H7 (cell line): ENCODE data around the genes FLRT3, KIF16B and DZANK1.

DNA sequence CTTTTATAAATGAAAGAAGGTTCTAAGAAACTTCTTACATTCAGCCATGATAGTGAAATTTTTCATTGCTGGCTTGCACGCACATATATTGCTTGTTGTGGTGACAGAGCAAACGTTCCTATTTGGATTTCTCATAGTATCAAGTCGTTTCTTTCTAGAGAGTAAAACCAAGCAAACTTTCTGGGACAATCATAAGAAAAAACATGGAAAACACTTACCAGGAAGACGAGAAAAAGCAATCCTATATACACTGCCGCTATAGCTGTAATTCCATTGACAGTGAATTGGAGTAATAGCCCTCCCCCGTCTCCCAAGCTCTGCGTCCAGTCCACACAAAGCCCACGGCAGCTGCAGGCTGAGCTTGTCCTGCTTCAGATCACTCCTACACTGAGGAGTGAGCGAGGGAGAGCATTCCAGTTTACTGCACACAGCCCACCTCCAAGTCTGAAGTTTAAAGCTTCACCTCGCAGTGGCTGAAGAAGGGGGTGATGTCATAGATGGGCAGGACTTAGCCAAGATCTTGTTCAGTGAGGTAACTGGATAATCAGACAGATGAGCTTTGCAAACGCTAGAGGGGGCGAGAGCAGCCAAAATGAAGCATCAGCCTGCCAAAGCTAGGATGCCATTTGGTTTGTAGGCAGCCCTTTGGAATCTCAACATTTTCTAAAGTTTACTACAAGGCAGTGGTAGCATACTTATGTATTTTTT lies at the start of gene FLRT3:
TSS of gene FLRT3 (minus strand) at position 427 of the 708 bp plus-strand sequence.
- RAMPAGE, long total RNA = start-site peak on the minus strand centred at position 418 of the sequence, 58 bp wide, 24 reads

GRCh38 chr20:15196546-15197215 lies 859.3 kb upstream of the FLRT3 start:
- RAMPAGE, long total RNA = no peak

DNA sequence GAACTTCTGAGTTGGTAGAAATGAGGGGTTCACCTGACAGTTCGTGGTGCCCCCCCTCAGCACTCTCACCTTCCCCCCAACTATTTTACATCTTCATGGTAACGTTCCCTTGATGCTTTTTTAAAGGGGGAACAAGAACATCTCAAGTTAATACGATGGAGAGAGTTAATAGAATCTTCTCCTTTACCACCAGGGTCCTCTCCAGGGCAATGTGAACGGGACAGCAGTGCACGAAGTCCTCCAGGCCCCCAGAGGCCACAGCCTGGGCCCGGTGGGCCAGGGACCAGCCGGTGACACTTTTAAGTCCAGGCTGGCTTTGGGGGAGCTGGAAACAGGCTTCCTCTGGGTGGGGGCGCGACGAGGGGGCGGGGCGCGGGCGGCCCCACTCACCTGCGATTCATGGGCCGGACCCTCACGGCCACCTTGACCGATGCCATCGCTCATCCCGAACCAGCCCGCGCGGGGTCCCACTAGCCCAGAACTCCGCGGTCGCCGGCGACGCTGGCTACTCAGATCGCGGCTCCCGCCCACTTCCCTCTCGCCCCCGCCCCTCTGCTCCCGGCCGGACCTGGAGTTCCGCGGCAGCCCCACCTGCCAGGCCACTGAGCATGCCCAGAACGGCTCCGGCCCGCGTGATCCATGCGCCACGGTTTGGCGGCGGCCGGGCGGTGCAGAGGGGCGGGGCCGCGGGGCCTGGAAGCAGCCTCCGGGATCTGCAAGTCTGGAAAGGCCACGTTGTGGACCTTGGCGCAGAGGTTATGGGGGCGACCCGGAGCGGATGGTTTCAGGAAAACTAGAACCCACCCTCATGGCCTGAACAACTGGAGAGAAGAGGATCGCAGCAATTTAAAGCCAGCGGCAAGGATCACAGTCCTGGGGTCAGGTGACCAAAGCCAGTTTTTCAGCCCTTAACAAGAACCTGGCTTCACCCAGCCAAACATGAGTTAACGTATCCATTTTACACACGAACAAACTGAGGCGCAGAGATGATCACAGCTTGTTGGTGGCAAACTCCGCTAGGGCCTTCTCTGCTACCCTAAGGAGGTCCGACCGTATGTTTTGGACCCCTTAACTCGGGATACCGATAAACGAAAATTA lies at the start of gene KIF16B:
TSS of gene KIF16B (minus strand) at position 610 of the 1,098 bp plus-strand sequence.
- RAMPAGE, long total RNA = start-site peak on the minus strand centred at position 505 of the sequence, 68 bp wide, 95 reads

DNA sequence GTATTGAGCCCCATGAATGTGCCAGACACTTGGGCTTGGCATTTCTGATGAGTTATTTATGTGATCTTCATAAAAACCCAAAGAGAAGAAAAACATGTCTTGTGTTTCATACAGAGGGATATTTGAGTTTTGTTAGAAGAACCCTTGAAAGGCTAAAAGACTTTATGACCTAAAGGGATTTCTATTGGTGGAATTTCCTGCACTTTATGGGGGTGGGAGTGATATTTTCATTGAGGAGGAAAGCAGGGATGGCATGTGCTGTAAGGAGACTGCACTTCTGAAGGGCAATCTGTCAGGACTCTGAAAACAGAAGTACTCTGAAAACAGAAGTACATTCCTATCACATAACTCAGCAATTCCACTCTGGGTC lies 150.1 kb downstream of the OTOR start:
- RAMPAGE, long total RNA = no peak

GRCh38 chr20:17431442-17431927 lies 99.7 kb downstream of the BFSP1 start:
- RAMPAGE, long total RNA = no peak

DNA sequence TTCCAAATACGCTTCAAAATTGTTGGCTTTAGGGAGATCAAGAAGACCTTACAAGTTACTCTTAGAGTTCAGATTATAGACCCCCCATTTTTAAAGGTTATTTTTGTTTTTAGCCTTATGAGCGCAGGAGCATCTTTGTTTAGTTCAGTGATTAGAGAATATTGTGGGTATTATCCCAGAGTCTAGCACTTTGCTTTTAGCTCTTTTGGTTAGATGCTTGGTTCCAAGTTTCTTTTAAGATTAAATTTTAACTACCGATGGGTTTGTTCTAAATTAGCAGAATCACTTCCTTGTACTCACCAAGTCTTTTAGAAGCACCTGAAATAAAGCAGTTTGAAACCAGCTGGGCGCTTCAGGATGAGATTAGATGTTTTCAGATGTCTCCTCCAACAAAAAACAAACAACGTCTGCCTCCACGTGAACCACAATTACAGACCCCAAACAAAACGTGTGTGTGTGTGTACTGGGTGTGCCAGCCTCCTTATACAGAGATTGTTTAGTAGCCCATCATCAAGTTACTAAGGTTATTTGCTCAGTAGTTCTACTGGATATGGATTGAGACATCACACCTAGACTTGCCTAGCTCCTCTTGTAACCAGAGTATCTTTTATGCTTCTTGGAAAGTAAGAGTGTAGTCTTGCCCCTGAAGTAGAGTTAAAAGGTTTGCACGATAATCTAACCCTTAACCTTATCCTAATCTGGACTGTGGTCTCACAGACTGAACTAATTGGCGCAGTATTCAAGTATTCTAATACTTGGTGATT lies 2.2 kb downstream of the DSTN start:
- RAMPAGE, long total RNA = no peak

DNA sequence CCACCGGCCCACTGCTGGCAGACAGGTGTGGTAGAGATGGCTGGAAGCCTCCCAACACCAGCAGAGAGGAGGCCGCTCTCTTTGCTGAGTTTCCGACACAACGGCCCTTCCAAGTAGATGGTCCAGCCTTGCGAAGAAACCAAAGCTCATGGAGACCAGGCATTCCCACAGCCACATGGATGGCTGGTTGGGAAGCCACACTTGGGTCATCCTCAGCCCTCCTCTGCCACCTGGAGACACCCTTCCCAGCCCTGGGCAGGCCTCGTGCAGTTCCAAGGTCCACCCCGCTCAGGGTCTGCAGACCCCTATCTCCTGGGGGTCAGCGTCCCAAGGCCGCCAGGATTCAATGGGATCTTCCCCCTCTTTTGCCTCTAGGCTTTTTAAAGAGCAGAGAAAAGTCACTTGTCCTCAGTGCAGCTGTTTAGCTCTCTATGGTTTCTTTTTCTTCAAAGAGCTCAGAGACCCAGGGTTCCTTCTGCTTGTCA lies 43.8 kb downstream of the RRBP1 start:
- RAMPAGE, long total RNA = no peak

DNA sequence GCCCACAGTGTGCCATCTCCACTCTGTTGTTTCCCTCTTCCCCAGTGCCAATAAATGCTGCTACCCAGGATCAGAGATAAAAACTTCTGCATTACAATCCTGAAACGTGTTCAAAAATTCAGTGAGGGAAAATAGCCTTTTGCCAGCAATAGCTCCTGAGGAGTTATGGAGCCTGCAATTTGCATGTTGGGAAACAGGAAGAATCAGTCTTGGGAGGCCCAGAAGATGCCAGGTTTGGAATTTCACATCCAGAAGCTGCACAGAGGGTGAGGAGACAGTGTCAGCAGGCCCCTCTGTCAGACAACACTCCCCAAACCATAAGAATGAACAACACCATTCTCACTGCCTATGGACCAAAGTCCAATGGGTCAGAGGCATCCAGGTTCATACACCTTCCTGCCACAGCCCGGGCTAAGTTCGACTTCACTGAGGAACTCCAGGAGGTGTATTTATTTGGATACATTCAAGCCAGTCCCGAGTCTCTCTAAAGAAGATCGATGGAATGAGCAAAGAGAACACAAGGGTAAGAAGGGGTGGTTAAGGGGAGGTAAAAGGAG lies 20.8 kb downstream of the RRBP1 start:
- RAMPAGE, long total RNA = no peak

- RAMPAGE, long total RNA = no peak
Measured at GRCh38 chr20:17823557-17824380, 124.0 kb downstream of the BANF2 start.

GRCh38 chr20:17849360-17850503 lies 118.9 kb downstream of the SNX5 start:
- RAMPAGE, long total RNA = no peak

- RAMPAGE, long total RNA = no peak
Measured at GRCh38 chr20:17875734-17876525, 92.7 kb downstream of the SNX5 start.

DNA sequence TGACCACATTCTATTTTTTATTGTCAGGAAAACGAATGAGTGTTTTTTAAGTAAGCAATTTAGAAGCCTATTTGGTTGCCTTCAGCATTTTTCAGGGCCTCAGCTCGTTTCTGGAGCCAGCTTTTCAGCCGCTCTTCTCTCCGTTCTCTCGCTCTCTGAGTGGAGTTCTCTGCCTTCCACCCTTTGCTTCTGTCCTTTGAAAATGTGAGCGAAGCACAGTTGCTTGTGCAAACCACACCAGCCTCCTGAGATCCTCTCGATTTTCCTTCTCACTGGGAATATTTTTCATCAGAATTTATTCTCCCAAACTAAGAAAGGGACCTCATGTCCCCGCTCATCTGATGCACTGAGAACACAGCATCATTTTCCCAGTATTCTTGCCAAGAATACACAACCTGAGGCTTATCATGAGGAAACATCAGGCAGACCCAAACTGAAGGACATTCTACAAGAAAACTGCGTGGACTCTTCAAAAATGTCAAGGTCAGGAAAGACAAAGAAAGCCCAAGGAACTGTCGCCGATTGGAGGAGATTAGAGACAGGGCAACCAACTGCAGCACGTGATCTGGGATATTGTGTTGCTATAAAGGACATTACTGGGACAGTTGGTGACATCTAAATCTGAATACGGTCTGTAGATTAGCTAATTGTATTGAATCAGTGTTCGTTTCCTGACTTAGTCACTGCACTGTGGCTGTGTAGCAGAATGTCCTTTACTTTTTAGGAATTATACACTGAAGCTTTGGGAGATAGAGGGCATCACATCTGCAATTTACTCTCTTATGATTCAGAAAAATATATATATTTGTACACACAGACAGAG lies 72.4 kb downstream of the SNX5 start:
- RAMPAGE, long total RNA = no peak

- RAMPAGE, long total RNA = no peak
Measured at GRCh38 chr20:17940217-17940848, 28.3 kb downstream of the SNX5 start.

DNA sequence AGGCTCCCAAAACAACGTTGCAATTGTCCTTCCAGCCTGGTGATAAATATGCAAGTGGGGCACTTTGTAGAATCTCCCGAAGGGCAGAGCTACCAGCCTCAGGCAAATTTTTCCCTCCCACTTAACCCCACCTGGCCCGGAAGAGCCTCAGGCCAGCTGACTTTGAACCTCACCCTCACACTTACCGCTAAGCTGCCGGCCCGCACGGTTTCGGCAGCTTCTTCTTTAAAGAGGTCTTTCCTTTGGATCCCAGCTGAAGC lies 2.5 kb downstream of the OVOL2 start:
- RAMPAGE, long total RNA = no peak

DNA sequence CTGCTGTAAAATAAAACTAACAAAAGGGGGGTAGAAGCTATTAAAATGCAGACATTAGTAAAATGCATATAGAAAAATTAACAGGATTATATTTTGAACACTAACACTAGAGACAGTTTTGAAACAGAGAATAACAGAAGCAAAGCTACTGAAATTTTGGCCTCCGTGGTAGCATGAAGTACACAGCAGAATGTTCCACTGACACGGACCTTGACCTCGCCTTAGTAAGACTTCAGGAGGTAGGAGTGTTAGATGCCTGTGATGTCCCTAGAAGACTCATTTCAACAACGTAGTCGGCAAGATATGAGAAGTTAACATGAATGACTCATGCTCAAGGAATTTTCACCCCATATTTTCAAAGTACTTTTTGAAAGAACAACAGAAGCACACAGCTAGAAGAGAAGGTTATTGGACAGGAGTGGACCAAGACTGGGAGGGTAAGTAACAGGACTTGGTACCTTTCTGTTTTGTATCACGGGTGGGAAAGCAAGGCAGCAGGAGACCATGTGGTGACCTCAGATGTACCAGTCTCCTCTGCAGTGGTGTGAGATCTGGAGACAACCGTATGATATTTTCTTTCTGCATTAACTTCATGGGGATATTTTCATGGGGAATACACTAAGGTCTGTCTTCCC lies 78.0 kb downstream of the DZANK1 start:
- RAMPAGE, long total RNA = no peak

- RAMPAGE, long total RNA = no peak
Measured at GRCh38 chr20:18466447-18467249, at the start of gene DZANK1. Gene DZANK1, minus strand, starts transcription at chr20:18467030.

DNA sequence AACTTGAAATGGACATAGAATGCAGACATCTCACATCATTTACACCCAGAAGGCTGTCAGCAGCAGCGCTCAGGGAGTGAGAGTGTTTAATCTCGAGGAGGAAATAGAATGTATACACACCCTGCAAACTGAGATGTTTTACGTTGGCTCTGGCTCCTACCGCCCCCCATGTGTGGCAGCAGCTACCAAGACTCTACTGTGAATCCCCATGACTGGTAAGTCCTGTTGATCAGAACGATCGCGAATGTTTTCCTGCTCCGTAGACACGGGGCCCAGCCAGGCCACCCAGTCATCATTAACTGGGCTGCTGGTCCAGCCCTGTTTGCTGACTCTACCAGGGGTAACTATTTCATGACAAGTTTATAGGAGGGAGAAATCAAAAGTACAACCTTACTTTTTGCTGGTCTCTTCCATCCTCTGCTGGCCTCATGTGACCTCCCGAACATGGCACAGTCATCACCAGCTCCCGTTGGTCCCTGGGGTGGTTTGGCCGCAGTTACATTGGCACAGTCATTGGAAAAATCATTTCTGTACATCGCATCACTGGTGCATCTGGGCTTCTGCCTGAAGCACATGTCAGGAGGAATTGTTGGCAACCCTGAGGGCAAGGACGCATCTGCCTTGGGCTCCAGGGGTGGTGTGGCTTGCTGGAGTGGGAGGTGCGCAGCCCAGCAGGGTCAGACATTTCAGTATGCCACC lies 163.1 kb upstream of the SLC24A3 start:
- RAMPAGE, long total RNA = no peak

- RAMPAGE, long total RNA = no peak
Measured at GRCh38 chr20:19213185-19213526, 714 bp downstream of the SLC24A3 start.

GRCh38 chr20:19332875-19333777 lies 120.7 kb downstream of the SLC24A3 start:
- RAMPAGE, long total RNA = no peak

DNA sequence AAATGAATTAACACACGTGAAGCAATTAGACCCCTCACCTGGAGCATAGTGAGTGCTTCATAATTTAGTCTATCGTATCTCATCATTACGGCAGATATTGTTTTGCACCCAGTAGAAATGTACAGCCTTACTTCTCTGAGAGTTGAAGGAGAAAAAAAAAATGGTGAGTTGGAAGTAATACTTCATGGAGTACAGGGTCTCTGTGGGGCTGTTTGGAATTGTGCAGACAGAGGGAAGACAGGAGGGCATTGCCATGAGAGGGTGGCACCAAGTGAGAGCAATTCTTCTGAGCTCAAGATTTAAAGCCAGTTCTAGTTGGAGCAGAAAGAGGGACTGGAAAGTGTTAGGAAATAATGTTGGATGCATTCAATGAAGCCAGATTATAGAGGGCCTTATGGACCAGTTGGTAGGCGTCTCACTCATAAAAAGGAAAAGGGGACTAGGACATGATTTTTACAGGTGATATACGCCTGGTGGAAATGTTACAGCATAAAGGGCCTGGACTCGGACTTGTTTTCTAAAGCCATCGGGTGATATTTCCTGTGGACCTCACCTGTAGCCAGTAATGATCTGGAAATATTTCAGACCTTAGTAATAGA lies 131.1 kb downstream of the SLC24A3 start:
- RAMPAGE, long total RNA = no peak